Airway epithelial cell (primary cell): ENCODE data around the gene N4BP2L1.

DNA sequence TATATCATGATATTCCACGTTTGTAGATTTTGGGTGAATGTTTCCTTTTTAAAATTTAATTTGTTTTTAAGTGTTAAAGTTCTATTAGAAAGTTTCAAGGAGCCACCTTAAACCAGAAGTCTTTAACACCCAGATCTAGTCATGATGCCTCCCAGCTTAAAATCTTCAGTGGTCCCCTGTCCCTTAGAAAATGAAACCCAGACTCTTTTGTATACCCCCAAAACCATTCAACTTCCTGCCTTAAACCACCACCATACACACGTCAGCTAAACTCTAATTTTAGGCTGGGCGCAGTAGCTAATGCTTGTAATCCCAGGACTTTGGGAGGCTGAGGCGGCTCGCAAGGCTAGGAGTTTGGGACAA is 37.9 kb downstream of the N4BP2L1 start:
- RAMPAGE, long total RNA, result no peak

- RAMPAGE, long total RNA, result no peak
Observed at GRCh38 chr13:32413107-32413688, 14.7 kb downstream of the N4BP2L1 start.

DNA sequence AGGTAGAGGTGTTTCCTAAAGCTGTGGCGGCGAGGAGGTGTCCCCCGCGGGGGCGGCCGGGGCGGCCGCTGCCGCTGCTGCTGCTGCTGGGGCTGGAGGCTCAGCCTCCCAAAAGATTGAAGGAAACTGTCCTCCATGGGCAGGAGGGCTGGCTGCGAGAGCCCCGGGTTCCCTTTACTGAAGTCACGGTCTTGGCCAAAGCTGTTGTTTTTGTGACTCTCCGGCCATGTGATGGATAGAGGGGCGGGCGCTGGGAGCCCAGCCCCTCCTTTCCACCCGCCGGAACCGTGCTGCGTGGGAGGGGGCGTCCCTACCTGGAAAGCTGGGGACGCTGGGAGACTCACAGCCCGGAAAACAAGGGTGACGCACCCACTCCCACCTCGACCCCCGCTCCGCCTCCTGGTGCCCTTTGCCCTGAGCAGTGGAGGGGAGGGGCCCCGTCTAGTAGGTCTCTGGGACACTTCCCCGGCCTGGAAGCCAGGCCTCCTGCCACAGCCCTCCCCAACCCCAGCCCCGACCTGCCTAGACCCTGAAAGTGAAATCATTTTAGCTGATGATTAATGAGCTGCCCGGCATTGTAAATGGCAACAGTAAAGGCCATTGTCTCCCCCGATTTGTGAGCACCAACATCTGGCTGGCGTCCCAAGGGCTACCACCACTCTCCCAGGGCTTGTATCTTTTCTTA is at the start of gene N4BP2L1:
TSS of gene N4BP2L1 (minus strand) at position 185 of the 685 bp plus-strand sequence.
- RAMPAGE, long total RNA, result no peak

DNA sequence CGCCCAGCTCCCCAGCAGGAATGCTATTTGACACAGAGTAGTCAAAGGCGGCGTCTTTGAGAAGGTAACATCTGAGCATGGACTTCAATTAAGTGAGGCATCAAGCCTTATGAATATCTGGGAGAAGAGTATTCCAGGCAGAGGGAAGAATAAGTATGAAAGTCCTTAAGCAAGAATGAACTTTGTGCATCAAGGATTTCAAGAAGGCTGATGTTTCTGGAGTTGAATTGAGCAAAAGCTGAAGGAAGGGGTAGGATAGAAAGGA is 194.1 kb downstream of the PDS5B start:
- RAMPAGE, long total RNA, result no peak

DNA sequence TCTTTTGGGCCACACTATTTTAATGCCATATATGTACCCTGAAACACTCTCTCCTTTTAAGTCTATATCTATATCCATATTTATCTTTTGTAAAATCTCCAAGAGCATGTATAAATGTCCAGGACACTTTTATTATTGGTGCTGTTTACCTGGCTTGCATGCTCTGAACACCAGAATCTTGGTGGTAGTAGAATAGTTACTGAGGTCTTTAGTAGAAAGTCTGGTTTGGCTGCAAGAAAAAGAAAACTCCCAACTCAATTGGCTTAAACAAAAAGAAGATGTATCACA is 209.1 kb upstream of the KL start:
- RAMPAGE, long total RNA, result no peak

- RAMPAGE, long total RNA, result no peak
Observed at GRCh38 chr13:32811391-32811942, 204.8 kb upstream of the KL start.

DNA sequence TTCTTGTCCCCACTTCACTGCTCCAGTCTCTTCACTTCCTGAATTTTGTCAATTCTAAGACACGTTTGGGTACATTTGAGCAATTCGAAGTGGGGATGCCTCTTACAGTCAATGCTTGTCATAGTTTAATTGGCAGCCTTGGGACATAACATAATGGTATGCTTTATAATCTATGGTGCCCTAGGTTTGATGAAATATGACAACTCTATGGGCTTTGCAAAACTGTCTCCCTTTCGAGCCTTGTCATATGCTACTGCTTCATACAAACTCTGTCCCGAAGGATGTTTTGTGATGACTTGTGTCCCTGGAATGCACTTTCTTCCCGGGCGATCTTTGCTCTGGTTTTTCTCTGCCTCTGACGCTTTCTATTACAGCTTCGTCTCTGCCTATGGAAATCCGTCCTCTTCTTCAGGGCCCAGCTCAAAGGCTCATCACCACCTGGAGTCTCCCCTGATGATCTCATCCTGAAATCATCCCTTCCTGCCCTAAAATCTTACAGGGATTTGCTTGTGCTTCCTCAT is 191.6 kb upstream of the KL start:
- RAMPAGE, long total RNA, result no peak

- RAMPAGE, long total RNA, result no peak
Observed at GRCh38 chr13:33090643-33091167, 74.5 kb downstream of the KL start.

DNA sequence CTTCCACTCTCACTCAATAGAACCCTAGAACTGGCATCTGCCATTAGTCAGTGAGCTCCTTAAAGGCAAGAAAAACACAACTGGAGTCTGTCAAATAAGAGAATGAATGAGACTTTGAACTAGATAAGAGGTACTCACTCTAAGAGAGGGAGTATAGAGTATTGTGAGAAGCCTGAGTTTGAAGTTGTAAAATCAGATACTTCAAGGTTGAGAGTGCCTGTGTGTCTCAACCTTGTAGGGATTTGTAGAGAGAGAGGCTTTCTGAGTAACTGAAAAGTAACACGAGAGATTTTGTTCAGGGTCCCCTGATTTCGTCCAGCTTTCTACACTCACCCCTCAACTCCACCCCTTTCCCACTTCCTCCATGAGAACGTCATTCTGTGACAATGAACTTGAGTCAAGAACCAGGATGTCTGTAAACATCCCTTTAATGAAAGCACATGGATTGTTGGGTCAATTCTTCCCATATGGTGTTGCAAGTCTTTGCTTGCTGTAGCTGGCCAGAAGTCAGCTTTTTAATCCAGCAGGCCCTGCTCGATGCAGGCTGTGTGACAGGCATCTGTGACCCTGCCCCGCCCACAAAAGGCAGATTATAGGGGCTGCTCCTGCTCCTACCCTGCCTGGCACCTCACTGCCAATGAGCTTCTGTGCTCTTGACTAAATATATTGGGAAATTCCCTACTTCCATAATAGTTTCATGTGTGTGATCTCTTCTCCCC is 78.1 kb downstream of the STARD13 start:
- RAMPAGE, long total RNA, result no peak

DNA sequence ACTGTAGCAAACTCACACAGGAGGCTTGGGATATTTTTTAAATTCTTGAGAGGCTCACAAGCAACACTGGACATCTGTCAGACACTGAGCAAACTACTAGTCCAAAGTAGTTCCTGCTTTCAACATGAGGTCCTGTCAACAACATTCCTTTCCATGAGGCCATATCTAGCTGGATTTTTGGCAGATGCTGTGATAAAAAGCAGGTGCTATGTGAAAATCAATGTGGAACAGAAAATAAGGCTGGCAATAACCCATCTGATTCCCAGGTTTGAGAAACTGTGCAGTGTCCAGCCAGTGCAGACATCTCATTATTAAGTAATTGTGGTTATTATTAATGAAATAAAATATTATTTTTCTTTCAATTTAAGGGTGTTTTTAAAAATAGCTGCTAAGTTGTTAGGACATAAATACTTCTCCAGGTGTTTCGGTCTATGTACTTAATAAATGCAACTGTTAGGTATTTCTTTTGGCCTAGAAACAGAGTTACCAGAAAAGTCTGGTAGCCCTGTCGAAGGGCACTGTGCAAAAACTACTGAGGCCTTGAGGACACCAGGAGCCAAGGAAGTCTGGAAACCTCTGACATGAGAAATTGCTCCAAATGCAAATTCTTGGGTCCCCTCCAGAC is 50.3 kb downstream of the STARD13 start:
- RAMPAGE, long total RNA, result no peak

GRCh38 chr13:33251133-33251657 is 34.4 kb downstream of the STARD13 start:
- RAMPAGE, long total RNA, result no peak

- RAMPAGE, long total RNA, result no peak
Observed at GRCh38 chr13:33282601-33283269, 2.8 kb downstream of the STARD13 start.

DNA sequence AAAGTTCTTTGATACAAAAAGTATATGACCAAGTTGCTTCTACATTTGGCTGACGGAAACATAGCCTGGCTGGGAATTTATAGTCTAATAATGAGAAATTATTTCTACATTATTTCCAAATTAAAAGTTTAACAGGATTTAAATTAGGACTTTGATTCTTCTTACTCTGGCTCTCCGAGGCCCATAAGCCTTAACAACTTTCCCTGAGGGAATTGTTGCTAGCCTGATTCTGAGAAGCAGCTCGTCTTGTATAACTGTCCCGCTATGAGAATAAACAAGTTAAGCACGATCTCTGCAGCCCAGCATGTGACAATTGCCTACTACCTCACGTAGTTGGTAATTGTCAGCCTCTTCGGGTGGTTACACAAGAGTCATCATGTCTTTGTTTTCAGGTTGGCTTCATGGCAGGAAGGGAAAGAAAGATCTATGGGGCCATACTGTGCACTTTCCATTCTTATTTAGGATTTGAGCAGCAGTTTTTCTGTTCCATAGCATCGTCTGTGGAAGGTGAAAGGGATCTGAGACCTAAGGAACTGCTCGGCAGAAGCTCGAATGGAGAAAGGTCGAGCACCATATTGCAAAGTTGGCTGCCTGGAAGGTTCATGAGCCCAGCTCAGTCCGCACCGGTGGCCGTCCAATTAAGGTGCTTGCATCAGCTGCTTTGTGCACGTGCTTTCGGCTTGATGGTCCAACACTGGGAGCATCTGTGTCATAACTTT is 1.7 kb upstream of the STARD13 start:
- RAMPAGE, long total RNA, result no peak

GRCh38 chr13:33316701-33317386 is 31.3 kb upstream of the STARD13 start:
- RAMPAGE, long total RNA, result no peak

- RAMPAGE, long total RNA, result no peak
Observed at GRCh38 chr13:33363200-33363803, 77.7 kb upstream of the STARD13 start.

DNA sequence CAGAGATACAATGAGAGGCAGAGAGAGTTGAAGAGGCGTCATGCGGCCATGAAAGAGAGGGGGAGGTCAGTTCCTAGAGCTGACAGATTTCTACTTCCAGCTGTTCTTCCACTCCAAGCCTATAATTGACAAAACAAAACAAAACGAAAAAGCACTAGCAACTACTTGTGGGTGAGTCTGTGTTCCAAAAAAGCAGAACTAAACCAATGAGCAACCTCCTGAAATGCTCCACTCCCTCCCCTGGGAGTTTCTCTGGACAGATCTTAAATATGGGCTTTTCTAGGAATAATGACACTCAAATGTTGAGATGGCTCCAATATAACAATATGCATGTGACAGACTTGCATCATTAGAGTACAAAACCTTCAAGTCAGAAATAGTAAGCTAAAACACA is 173.4 kb upstream of the RFC3 start:
- RAMPAGE, long total RNA, result no peak

DNA sequence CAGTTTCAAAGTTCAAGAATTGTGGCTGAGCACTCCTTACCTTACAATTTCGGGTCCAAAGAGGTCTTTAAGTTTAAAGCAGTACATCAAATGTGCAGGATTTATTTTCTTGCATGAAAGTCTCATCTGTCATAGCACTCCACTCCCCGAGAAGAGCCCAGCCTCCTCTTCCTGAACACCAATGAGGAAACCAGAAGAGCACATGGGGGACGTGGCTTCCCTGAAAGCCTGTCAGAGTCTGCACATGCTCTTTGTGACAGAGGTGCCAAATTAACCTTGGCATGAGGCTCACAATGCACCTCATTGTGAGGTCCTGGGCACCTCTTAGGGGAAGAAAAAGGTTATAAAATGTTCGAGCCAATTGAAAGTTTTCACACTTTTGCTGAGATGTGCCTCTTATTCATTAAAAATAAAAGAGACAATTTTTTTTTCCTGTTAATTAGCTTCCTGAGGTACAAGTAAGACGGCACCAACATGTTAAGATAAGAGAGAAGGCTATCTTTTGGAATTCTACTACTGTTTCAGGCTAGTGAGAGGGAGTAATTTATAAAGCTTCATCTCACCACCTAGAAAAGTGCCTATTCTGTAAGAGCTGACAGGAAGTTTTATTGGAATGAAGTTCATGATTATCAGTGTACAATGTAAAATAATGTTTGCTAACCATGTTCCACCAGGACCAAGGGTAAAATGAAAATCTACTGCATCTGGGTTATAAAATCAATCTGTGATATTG is 141.1 kb upstream of the RFC3 start:
- RAMPAGE, long total RNA, result no peak

DNA sequence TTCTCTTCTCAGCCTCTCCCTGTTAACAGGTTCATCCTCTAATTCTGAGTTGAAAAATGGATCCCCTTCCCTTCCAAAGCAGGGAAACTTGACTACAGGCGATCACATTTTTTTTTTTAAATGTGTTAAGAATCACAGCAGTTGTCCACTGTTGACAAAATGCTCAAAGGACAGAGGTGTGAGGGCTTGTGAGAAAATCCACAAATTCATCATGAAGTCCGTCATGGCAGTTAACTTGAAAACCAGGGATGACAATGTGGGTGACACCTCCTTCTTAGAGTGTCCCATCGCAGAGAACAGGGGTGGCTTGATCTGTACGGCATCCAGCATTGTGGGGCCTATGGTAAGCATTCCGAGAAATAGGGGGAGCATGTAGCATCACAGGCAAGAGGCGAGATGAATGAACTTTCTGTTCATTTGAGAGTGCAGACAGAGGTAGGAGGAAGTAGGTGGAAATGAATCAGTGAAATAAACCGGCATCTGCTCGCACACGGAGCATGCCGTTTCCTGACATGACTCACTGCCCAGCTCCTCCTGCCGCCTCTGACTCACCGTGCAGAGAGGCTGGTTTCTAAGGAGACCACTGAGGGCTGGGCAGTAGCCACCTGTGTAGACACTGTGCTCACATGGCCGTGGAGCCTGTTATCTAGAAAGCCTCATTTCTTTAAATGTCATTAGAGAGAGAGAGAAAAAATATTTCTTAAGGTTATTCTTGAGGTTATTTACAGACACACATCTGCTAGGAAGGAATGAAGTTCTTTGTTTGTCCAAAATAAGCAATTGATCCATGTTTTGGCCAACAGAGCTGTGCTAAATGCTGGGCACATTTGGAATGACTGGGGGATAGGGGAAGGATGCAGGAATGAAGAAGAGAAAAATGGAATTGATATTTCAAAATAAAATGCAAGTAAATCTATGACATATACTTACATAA is 339.0 kb downstream of the RFC3 start:
- RAMPAGE, long total RNA, result no peak

DNA sequence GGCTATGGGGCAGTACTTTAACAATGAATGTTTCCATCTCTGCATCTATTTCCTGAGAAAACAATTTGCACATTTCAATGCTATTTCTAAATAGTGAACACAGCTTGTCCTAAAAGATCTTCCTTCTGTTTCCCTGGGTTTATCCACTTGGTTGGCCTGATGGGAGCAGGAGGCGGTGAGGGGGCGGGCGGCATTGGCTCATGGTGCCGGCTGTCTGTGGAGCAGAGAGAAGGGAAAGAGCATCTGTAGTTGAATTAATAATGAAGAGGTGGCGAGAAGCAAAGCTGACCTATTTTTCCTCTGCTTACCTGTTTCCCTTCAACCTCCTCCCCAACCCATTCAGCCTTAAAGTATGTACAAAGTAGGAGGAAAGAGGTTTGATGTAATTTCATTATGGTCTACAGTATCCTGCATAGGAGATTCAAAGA is 291.3 kb downstream of the DCLK1 start:
- RAMPAGE, long total RNA, result no peak

DNA sequence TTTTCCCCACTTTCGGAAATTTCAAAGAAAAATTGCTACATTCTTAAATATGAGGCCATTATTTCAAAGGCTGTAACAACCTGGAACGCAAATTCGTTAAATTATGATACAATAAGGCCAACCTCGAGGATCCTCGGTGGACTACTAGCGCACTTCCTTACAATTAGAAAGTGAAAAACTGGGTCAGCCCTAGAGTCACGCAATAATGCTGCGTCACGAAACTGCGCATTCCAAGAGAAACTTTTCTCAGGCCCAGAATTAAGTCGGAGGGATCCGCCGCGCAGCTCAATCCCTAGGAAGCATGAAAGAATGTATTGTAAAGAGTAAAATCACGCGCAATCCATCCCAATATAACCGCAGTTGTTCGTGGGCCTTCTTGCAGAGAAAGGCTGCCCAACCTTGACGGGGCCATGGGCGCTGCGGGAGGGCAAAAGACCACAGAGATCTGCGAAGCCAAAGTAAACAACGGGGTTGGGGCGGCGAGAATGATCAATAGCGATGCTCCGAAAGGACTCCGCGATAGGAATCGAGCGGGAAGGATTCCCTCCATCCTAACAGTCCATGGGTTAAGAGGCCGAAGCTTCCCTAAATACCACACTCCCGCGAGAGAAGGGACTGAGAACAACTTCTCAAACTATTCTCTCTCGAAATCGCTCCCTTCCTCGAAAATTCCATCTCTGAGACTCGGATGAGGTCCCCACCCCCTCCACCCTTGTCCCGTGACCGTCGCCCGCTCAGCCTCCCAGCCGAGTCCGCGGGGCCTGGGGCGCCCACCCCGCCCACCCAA is 598 bp downstream of the SPART start:
- RAMPAGE, long total RNA, result no peak